Heart left ventricle (tissue), 7 donors: ENCODE measurements around a stretch of chr1.

- PRO-cap, 6 experiments, result no peak in any of the 6 experiments
- RAMPAGE, long total RNA, 2 experiments, result no peak in any of the 2 experiments
- RRBS, result no CpG with 5 or more reads among the region's 2 CpGs
These were observed 369.6 kb upstream of the USP24 start for GRCh38 chr1:55584693-55585328.

DNA sequence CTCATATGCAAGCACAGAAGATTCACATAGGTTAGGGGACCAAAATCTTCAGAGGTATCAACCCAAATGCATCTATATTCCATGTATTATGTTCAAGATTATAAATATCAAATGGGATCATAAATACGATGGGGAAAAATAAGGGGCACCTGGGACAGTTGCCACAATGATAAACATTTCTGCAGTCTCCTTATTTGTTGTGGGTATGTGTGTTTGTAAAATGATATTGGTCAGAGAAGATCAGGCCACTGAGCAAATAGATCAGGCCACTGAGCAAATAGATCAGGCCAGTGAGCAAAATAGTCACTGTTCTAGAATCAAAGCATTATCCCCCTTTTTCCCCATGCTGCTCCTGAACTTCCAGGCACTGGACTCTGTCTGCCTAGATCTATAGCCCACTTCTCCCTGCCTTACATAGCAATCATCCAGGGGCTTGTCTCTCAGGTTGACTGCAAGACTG is 599.8 kb upstream of the USP24 start:
- PRO-cap, 6 experiments, result no peak in any of the 6 experiments
- RAMPAGE, long total RNA, 2 experiments, result no peak in any of the 2 experiments
- RRBS, result no CpG with 5 or more reads among the region's 1 CpG

GRCh38 chr1:55833366-55833755 is 618.2 kb upstream of the USP24 start:
- PRO-cap, 6 experiments, result no peak in any of the 6 experiments
- RAMPAGE, long total RNA, 2 experiments, result no peak in any of the 2 experiments
- RRBS, result no CpG with 5 or more reads among the region's 1 CpG

- PRO-cap, 6 experiments, result peak in 1 of 6 experiments; most common plus-strand start chr1:56081327 (in 1); most common minus-strand start chr1:56081170 (in 1)
- RAMPAGE, long total RNA, 2 experiments, result no peak in any of the 2 experiments
- RRBS, result no CpG with 5 or more reads among the region's 6 CpGs
These were observed 498.2 kb downstream of the PLPP3 start for GRCh38 chr1:56080967-56081748.

DNA sequence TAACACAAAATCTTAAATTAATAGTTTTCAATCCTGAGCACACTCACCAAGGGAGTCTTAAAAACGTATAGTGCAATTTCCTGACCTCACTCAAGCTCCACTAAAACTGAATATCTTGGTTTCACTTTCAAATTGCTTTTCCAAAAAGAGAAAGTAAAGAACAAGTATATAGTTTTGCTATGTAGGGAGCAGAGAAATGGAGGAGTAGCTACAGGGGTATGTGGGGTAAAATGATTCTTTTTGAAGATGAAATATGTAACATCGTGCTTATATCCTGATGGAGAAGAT is 398.5 kb downstream of the PLPP3 start:
- PRO-cap, 6 experiments, result peak in 1 of 6 experiments; most common minus-strand start position 102 of the sequence (in 1)
- RAMPAGE, long total RNA, 2 experiments, result no peak in any of the 2 experiments
- RRBS, result no CpG with 5 or more reads among the region's 2 CpGs

GRCh38 chr1:56256008-56256387 is 323.4 kb downstream of the PLPP3 start:
- PRO-cap, 6 experiments, result peak in 1 of 6 experiments; most common plus-strand start chr1:56256194 (in 1)
- RAMPAGE, long total RNA, 2 experiments, result no peak in any of the 2 experiments
- RRBS, result no CpG with 5 or more reads among the region's 3 CpGs

GRCh38 chr1:56415803-56416175 is 163.6 kb downstream of the PLPP3 start:
- PRO-cap, 6 experiments, result no peak in any of the 6 experiments
- RAMPAGE, long total RNA, 2 experiments, result no peak in any of the 2 experiments
- RRBS, result no CpG with 5 or more reads among the region's 4 CpGs

- PRO-cap, 6 experiments, result no peak in any of the 6 experiments
- RAMPAGE, long total RNA, 2 experiments, result no peak in any of the 2 experiments
- RRBS, result no CpG with 5 or more reads among the region's 10 CpGs
These were observed 159.7 kb downstream of the PLPP3 start for GRCh38 chr1:56419553-56420246.

GRCh38 chr1:56432477-56433648 is 146.5 kb downstream of the PLPP3 start:
- PRO-cap, 6 experiments, result no peak in any of the 6 experiments
- RAMPAGE, long total RNA, 2 experiments, result no peak in any of the 2 experiments
- RRBS, result no CpG with 5 or more reads among the region's 10 CpGs

DNA sequence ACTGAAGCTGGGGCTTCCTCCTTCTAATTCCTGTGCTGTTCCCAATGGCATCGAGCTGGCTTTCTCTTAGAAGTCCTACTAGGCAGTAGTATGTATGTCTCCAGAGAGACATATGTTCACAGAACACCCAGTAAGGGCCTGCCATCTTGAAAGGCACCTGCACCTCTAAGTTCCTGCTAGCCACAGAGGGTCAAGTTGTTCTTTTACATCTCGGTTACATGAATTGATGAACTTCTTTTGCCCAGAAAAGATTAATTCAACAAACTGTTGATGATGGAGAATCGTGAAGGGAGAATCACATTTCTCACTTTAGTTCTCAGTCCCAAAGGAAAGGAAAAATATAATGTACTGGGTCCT is 50.1 kb downstream of the PLPP3 start:
- PRO-cap, 6 experiments, result no peak in any of the 6 experiments
- RAMPAGE, long total RNA, 2 experiments, result no peak in any of the 2 experiments
- RRBS, result no CpG with 5 or more reads among the region's 3 CpGs

GRCh38 chr1:56562823-56563423 is 16.4 kb downstream of the PLPP3 start:
- PRO-cap, 6 experiments, result no peak in any of the 6 experiments
- RAMPAGE, long total RNA, 2 experiments, result no peak in any of the 2 experiments
- RRBS, result no CpG with 5 or more reads among the region's 2 CpGs

DNA sequence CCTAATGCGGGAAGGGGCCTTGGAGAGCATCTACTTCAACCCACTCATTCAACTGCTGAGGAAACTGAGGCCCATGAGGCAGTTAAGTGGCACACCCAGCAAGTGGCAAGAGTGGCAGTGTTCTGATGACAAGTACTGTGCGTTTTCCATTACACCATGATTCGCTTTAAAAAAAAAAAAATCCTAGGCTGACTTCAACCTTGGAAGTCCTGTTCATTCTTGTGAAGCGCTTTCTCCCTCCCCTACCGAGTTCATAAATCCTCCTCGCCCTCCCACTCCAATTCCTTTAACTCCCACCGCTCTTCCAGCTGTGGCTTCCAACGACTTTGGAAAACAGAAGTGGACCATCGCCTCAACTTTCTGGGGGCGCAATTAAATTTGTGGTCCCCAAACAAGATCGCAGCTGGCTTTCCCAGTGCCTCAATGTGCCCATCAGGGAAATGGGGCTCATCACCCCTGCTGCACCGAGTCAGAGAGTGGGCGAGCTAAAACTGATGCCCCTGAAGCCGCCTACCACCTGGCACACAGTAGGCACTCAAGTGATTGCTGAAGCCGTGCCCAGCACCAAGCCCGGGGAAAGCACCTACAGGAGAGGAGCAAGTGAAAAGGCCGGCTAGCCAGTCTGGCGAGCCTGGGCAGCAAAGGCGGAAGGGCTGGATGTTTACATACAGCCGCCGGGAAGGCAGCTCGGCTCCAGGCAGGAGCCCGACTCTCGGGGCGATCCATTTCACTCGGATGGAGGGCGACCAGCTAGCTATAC is 1.4 kb downstream of the PLPP3 start:
- PRO-cap, 6 experiments, result peak in 5 of 6 experiments; most common plus-strand start position 666 of the sequence (in 3); most common minus-strand start position 729 of the sequence (in 3)
- RAMPAGE, long total RNA, 2 experiments, result no peak in any of the 2 experiments
- RRBS, result 2% methylated on average over 6 of the region's 27 CpGs

DNA sequence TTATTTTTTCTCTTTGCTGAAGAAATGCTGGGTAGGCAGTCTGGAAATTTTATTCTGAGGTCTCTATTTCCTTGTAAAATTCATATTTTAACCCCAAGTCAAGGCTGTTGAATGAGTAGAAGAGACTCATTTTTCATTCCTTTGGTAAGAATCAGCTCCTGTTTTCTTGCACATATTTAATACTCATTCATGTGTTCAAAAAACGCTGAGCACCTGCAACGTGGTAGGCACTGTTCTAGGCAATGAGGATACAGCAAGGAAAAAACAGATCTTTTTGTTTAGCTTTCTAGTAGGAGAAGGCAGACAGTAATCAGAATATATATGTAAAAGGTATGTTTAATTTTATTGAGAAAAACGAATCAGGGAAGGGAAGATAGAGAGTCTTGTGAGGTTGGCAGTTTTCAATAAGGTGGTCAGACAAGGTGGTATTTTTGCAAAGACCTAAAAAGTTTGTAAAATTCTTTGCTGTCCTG is 1.6 kb downstream of the PRKAA2 start:
- PRO-cap, 6 experiments, result peak in 1 of 6 experiments; most common minus-strand start position 244 of the sequence (in 1)
- RAMPAGE, long total RNA, 2 experiments, result no peak in any of the 2 experiments
- RRBS, result no CpG with 5 or more reads among the region's 3 CpGs

- PRO-cap, 6 experiments, result no peak in any of the 6 experiments
- RAMPAGE, long total RNA, 2 experiments, result no peak in any of the 2 experiments
- RRBS, result no CpG with 5 or more reads among the region's 4 CpGs
These were observed 49.8 kb downstream of the C8B start for GRCh38 chr1:56915908-56916450.

DNA sequence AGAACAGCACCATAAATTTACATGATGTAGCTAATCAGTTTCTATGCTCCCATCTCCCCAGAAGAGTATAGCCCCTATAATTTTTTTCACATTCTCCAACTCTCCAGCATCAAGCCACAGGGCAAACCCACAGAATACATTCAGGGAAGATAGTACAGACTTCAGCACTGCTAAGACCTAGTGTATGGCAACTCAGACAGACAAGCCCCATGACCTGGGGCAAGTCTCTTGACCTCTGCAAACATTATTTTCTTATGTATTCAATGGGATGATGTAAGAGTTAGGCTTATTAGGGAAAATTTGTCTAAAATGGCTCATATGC is 141.0 kb downstream of the DAB1 start:
- PRO-cap, 6 experiments, result no peak in any of the 6 experiments
- RAMPAGE, long total RNA, 2 experiments, result no peak in any of the 2 experiments

GRCh38 chr1:57325324-57325772 is 98.5 kb downstream of the DAB1 start:
- PRO-cap, 6 experiments, result no peak in any of the 6 experiments
- RAMPAGE, long total RNA, 2 experiments, result no peak in any of the 2 experiments
- RRBS, result no CpG with 5 or more reads among the region's 2 CpGs

- PRO-cap, 6 experiments, result no peak in any of the 6 experiments
- RAMPAGE, long total RNA, 2 experiments, result no peak in any of the 2 experiments
- RRBS, result no CpG with 5 or more reads among the region's 6 CpGs
These were observed 392.8 kb upstream of the DAB1 start for GRCh38 chr1:57816609-57817041.

- PRO-cap, 6 experiments, result no peak in any of the 6 experiments
- RAMPAGE, long total RNA, 2 experiments, result no peak in any of the 2 experiments
- RRBS, result no CpG with 5 or more reads among the region's 2 CpGs
These were observed 289.9 kb downstream of the OMA1 start for GRCh38 chr1:58256563-58257058.

GRCh38 chr1:58575519-58575996 is 1.5 kb downstream of the TACSTD2 start:
- PRO-cap, 6 experiments, result no peak in any of the 6 experiments
- RAMPAGE, long total RNA, 2 experiments, result no peak in any of the 2 experiments
- RRBS, result no CpG with 5 or more reads among the region's 11 CpGs

DNA sequence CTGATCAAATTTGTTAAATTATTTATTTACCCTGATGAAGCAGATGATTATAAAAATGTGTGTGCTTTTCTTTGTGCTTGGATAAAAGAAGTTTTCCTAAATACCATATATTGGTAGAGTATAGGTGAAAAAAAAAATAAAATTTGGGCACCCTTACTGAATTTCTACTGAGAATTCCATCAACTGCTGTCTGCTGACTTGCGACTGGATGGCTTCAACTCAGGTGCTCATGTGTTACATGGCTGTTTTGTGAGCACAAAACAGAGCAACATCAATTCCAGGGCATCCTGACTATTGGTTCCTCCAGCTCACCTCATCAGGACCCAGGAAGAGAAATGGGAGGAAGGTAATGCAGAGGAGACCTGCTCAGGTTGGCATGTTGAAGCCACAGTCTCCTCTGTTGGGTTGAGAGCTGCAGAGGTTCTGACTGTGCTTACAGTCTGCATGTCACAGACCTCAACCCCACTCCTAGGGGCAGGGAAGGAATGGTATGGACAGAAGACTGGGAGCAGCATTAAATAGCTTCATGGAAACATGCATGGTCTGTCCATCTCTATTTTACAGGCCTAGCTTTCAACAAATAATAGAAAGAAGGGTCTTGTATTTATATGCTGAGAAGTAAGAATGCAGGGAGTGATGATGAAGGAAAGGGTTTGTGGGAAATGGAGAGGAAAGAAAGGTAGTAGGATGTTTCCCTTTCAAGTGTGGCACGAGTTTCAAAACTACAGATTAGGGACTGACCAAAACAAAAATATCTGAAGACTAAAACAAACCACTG is 43.9 kb downstream of the MYSM1 start:
- PRO-cap, 6 experiments, result no peak in any of the 6 experiments
- RAMPAGE, long total RNA, 2 experiments, result no peak in any of the 2 experiments
- RRBS, result no CpG with 5 or more reads among the region's 2 CpGs